M059J (cell line): Measurements from ENCODE around the gene ANKRD30A.

GRCh38 chr10:32970892-32971382 lies 12.9 kb upstream of the ITGB1 start:
- RAMPAGE, long total RNA = no peak

DNA sequence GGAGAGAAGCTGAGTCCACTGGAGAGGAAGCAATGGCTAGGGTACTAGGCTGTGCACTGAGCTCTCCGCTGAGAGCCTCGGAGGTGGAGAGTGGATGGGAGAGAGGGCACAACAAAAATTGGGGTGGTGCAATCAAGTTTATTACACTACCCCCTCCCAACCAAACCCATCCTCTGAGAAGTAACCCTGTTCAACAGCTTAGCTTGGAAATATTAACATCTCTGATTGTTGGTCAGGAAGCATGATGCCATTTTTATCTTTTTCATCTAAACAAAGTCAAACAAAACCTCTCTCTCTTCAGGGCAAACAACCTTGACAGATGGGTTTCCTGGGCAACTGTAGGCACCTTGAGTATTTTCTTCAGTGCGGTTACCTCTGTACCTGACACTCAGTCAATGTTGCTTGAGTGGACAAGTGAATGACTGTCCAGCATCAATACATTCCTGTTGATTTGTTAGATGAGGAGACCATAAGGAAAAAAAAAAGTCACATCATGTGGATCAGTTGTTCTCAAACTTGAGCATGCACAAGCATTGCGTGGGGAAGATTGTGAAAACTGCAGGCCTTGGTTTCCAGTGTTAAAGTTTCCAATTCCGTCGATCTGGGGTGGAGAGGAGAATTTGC lies 183.6 kb downstream of the NRP1 start:
- RAMPAGE, long total RNA = no peak

DNA sequence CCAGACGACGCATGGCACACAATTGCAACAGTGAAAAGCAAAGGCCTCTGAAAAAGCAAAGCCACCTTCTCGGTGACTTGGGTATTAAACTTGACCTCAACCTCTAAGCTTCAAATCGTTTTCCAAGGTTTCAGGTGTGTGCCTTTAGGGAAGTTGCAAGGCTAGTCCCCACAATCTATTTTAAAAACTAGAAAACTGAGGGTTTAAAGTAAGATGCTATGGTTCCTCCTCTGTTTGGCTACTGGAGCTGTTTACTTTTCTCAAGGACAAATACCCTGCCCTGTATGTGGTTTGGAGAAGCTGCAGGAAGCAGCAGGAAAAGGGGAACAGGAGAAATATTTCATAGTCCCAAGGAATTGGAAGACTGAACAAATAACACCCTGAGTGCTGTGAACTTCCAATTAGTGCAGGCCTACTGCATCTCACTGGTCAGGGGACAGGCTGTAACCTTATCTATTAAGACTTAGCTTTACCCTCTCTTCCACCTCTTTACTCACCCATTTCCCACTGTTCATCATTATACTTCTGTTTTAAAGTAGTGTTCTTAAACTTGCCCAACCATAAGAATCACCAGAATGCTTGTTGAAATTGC lies 135.8 kb downstream of the NRP1 start:
- RAMPAGE, long total RNA = no peak

DNA sequence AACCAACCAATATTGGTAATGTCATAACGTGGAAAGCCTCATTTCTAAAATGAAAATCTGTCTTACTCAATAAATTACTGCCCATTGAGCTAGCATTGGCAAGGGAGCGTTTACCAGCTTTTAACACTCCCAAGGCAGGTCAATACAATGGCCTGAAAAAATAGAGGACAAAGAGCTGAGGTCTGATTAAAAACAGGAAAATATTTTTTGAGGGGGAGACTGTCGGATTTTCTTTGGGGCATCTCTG lies 101.0 kb downstream of the NRP1 start:
- RAMPAGE, long total RNA = no peak

DNA sequence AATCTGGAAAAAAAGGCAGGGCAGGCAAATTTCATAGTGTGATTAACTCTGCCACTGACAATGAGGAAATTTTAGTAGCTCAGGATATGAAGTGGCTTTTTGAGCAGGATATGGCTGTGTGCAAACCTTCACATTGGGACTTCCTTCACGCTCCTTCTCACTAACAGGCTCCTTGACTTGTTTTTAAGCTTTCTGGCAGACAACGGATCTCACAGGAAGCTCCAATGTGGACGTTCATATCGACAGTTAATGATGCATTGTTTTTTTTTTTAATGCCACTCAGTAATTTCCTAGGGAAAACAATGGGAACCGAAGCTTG lies 84.9 kb downstream of the NRP1 start:
- RAMPAGE, long total RNA = no peak

DNA sequence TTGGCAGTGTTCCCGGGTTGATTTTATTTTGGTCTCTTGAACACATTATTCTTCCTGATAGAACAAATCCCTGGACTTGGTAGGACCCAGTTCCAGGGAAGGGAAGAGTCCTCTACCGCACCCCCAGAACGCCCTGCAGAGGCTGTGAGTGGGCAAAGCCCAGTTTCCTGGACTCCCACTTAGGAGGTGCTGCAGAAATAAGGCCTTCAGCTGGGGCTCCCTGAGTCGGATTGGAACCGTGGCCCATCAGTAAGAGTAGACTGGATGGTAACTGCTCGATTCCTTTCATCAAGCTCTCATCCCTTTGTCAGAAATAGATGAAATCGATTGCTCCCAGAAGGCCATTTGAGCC lies 3.1 kb upstream of the NRP1 start:
- RAMPAGE, long total RNA = no peak

GRCh38 chr10:33800566-33800965 lies 466.1 kb upstream of the NRP1 start:
- RAMPAGE, long total RNA = no peak

DNA sequence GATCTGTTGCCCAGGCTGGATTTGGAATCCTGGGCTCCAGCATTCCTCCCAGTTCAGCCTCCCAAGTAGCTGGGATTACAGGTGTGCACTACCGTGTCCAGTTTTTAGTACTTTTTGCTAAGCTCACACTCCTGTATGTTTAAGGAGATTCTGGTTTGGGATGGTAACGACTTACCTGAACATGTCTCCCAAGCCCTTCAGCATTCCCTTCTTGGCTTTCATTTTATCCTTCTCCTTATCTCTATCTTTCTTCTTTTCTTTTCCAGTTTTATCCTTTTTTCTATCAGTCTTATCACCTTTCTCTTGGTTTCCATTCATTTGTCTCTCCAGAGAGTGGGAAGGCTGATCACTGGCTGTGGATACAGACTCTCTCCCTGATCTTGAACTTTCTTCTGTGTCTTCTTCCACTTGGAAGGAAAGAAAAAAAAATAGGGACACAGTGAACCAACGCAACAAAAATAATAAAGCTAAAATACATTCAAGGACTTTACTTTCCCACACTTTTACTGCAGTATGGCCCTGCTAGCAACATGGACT lies 498.1 kb downstream of the PARD3 start:
- RAMPAGE, long total RNA = no peak

- RAMPAGE, long total RNA = no peak
Measured at GRCh38 chr10:34405561-34406224, 409.4 kb downstream of the PARD3 start.

DNA sequence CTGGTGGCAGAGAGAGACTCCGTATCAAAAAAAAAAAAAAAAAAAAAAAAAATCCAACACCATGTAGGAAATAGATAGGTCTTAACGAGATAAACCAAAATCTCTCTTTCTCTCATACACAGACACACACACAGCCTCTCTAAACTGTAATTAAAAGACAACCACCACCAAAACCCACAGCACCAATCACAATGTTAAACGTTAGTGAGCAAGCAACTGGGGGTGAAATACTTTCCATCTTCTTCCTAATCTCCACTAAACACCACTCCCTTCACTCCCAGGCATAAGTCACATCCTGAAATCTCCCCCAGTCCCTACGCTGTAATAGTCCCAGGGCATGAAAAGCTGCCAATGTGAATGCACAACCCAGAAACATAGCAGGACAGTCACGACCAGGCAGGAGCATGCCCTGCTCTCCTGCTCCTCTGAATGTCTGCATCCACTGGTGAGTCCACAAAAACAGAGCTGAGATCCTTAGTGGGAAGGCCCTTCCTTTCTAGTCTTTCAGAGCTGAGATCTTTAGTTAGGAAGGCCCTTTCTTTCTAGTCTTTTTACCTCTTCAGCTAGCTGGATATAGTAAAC lies 288.9 kb downstream of the PARD3 start:
- RAMPAGE, long total RNA = no peak

DNA sequence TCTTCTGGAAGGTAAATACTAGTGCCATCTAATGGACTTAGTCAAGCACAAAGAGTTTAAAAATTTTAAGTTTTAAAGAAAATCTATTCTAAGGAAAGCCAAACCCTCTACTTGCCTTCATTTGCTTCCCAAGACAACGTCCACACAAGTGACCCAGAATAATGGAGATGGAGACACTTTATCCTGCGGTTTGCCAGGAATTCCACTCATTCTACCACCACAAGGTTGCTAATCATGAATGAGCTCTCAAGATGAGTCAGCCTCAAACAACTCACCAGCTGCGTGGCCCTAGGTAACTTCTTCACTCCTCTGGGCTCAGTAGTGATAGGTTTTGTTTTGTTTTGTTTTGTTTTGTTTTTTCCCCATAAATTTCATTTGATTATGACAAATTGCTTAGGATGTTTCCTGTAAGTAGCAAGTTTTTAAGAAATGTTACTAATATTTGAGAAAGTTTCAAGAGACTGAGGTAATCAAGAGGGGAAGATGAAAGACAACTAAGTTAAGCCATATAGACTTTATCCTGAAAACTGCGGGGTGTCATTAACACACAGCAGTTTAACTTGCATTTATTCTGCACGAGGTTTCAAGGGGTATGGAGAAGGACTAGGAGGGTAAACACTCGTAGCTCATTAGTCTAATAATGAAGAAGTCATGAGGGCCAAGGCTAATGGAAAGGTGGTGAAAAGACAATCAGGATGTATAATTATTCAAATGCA lies 286.7 kb downstream of the PARD3 start:
- RAMPAGE, long total RNA = no peak

- RAMPAGE, long total RNA = no peak
Measured at GRCh38 chr10:34542337-34542778, 272.7 kb downstream of the PARD3 start.

GRCh38 chr10:35195479-35196640 lies 69.2 kb downstream of the CREM start:
- RAMPAGE, long total RNA = no peak

DNA sequence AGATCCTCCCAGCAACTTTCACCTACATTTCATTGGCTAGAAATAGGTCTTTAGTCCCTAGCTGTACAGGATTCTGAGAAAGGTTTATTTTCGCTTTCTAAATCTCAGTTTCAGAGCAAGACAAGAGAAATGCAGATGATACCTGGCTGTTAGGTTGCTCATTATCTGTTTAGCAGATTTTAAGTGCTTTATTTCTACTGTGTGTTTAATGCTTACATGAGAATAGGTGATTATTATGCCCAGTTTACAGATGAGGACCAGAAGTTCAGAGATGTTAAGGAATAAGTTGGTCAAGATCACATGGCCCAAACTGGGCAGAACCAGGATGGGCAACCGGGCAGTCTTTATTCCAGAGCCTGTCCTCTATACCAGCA lies 82.1 kb downstream of the CREM start:
- RAMPAGE, long total RNA = no peak

DNA sequence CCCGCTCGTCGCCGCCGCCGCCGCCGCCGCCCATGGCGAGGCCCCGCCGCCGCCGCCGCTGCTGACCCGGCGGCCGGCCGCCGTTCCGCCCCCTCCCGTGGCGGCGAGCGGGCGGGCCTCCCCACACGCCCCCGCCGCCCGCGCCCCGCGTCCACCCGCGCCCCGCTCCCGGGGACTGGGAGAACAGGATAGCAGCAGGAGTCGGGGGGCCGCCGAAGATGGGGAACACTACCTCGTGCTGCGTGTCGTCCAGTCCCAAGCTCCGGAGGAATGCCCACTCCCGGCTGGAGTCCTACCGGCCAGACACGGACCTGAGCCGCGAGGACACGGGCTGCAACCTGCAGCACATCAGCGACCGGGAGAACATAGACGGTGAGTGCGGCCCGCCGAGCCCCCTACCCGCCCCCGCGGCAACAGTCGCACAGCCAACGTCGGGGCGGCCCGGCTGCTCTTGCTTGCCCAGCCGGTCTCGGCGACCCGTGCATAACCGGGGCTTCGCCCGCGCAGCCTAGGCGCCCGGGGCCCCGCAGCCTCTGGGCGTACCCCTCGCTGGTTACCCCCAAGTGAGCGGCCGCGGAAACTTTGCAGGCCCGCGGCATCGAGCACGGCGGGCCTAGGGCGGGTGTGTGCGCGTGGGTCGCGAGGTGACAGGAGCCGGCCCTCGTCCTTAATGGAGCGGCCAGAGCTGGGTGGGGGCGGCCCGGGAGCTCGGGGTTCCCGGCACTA lies 690 bp downstream of the CCNY start:
- RAMPAGE, long total RNA = no peak

DNA sequence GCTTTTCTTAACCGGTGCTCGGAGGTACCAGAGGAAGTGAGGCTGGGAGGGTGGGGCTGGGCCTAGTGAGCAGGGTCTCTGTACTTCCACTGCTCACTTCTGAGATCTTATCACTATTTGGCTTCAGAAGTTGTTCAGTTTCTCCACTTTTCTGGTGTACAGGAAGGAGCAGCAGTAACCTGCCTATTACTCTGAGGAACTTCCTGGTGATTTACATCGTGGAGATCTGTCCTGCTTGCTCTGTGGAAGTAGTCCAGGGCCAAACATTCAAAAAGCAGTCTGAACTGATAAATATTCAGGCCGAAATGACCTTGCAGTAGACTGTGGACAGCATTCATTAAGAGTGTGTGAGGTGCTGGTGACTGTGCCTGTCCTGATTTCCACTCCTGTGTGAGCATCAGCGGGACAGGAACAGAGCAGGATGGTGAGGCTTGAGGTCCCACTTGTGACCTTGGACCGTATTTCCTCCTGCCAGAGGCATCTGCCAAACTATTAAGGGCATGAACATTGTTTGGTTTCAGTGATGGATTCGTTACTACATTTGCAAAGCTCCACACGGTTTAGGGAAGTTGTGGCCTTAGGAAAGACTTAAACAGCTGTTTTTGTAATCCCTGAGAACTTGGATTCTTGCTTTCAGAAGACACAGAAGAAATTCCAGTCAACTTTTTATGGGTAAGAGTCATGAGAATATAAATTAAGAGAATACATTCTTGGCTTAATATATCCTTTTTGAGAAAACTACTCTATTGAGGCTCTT lies 32.7 kb downstream of the CCNY start:
- RAMPAGE, long total RNA = no peak

DNA sequence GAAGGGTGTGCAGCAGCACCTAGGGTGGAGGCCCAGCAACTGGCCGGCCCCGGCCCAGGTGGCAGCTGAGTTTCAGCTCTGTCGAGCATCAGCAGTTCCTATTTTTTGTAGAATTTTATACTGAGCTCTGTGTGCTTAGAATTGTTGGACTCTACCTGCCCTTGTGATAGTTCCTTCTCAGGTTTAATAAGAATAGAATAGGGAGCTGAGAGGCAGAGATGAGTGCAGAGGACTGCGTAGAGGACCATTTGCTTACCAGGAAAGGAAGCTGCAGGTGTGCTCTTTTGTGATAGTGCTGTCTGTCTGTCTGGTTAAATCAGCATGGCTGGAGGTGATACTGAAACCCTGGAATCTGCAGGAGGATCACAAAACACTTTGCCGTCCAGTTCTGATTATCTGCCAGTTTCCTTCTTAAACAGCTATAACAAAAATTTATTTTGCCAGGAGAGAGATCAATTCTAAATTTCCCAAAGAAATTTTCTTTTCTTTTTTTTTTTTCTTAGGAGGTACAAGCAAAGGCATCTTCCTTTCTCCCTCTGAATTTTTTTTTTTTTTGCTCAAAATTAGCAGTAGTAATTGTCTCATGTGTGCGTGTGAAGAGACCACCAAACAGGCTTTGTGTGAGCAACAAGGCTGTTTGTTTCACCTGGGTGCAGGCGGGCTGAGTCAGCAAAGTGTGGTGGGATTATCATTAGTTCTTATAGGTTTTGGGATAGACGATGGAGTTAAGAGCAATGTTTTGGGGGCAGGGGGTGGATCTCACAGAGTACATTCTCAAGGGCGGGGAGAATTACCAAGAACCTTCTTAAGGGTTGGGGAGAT lies 64.9 kb downstream of the CCNY start:
- RAMPAGE, long total RNA = no peak

DNA sequence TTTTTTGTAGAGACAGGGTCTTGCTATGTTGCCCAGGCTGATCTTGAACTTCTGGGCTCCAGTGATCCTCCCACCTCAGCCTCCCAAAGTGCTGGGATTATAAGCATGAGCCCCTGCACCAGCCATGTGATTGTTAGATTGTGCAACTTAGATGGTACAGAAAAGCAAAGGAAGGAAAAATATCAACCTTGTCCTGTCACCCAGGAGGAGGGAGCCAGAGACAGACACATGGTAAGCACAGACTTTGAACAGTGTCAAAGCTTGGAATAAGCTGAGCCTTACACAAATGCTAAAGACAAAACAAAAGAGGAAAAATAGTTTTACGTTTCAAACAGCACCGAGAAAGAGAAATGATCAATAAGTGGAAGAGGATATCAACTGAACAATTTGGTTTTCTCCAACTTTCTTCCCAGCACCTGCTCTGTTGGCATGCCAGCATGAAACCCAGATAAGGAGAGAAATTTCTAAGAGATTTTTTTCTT lies 73.7 kb downstream of the CCNY start:
- RAMPAGE, long total RNA = no peak

- RAMPAGE, long total RNA = no peak
Measured at GRCh38 chr10:37125225-37126041, at the start of gene ANKRD30A. Gene ANKRD30A (plus strand): TSS chr10:37125598.

DNA sequence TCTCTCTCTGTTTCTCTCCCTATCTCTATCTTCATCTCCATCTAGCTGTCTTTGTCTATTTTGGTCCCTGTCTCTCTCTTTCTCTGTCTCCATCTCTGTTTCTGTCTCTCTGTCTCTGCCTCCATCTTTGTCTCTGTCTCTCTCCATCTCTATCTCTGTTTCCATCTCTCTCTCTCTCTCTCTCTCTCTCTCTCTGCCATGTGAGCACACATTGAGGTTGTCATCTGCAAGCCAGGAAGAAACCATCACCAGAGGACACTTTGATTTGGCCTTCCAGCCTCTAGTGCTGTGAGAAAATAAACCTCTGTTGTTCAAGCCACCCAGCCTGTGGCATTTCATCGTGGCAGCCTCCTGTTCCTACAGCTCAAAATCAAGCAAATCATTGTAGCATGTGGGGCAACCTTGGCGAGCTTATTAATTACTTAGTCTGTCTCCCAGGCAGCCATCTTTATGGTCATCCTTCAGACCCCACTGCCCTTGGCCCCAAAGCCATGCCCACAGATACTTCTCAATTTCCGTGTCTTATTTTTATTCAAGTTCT lies 108.5 kb downstream of the ZNF248 start:
- RAMPAGE, long total RNA = no peak